AG09309 (cell line): ENCODE measurements around the genes CXCL12, MARCHF8, ZFAND4, AGAP4, GDF10 and RBP3.

DNA sequence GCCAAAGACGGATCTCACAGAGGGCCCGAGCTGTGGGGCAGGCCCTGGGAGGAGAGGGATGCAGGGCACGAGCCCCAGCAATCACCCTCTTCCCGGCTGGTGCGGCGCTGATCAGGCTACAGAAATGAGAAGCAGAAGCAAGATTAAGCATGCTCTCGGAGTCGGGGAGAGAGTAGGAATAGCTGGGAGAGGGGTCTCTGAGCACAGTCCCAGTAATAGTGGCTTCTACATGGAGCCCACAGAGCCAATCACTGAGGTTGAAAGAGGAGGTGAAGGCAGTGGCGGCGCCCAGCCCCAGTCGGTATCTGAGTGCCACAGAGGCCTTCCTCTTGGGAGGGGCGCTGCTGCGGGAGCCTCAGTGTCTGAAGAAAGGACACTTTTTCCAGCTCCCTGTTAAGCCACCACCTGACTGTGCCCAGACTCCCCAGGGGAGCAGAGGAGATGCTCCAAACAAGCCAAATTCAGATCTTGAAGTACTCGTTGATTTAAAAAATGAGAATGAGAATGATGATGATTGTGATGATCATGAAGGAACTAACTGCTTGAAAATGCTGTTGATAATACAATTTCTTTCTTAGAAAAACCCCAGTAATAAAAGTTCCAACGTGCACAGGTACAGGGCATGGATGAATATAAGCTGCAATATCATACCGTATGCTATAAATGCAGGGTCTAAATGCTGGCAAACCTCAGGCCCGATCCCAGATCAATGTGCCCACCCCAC, 6.9 kb downstream of the CXCL12 start:
- RRBS = no CpG with 5 or more reads among the region's 17 CpGs

- RRBS = 4% methylated on average over 38 of the region's 113 CpGs
These were observed at the start of gene CXCL12 for GRCh38 chr10:44384537-44385538. Gene CXCL12 (minus strand): TSS chr10:44385097.

DNA sequence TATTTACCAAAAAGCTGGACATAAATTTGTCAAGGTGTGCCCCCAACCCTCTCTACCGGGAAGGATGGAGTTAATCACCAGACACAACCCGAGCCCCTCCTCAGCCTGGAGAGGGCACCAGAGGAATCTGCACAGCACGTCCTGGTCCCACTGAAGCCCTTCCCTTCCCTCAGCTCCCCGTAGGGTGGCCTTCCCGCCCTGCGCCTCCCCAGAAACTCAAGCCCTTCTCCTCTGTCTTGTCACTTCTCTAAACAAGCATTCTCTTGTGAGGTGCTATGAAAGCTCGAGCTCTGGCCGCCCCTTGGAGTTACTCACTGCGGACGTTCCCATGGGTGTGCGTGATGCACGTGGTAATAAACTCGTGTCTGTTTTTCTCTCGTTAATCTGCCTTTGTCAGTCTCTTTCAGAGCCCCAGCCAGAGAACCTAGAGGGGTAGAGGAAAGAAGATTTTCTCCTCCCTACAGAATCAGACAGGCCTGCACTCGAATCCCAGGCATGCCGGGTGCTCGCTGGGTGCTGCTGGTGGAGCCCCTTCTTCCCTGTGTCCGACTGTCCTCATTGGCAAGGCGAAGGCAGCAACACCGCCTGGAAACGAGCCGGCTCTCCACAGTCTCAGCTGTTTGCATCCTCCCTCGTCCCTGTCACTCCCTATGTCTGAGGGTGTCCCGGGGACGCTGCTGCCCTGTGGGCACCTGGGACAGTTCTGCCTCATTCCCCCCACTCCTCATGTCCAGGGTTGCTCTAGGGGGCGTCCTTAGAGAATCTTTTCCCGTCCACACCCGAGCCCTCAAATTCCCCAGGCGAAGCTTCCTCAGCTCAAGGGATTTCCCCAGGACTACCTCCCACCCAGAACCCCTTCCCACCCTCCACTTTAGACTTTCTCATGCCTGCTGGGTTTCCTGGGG, 31.8 kb upstream of the TMEM72 start:
- RRBS = 43% methylated on average over 9 of the region's 29 CpGs

- RRBS = no CpG with 5 or more reads among the region's 4 CpGs
These were observed 28.9 kb upstream of the TMEM72 start for GRCh38 chr10:44882376-44882575.

DNA sequence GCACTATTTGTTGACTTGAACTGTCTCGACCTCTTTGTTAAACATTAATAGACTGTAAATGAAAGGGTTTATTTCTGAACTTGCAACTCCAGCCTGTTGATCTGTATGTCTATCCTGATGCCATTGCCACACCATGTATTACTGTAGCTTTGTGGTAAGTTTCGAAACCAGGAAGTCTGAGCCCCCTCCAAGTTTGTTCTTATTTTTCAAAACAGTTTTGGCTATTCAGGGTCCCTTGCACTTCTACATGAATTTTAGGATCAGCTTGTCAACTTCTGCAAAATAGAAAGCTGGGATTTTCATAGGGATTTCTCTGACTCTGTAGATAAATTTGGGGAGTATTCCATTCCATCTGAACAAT, 19.5 kb upstream of the RASSF4 start:
- RRBS = no CpG with 5 or more reads among the region's 2 CpGs

DNA sequence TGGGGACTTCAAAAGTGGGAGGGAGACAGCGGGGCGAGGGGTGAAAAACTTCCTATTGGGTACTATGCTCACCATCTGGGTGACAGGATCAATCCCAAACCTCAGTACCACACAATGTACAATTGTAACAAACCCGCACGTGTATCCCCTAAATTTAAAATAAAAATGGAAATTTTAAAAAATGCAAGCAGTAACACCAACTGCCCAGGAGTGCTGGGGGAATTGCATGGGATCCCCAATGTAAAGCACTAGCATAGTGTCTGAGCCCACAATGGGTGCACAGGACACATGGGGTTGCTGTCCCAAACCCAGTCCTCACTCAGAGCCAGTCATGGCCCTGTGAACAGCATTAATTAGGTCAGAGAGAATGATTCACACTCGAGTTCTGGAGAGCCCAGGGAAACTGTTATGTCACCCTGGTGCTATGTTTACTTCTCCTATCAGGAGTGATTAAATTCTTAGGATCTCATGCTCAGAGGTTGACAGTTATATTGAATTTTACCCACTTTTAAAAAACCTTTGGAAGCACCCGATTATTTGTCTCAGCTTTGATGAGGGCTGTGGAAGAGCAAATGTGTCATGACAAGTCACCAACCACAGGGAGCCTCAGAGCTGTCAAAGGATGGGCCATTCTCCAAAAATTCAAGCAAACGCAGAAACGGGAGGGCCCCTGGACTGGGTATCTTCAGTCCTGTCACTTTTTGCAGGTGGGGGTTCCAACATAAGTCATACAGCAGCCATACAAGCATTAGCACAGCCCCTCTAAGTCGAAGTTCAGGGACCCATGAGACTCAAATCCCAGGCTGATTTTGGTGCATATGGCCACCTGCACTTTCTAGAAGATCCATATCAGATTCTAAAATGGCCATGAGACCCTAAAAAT, 1.3 kb upstream of the RASSF4 start:
- RRBS = no CpG with 5 or more reads among the region's 9 CpGs

- RRBS = no CpG with 5 or more reads among the region's 15 CpGs
These were observed 4.5 kb downstream of the RASSF4 start for GRCh38 chr10:44963829-44964780.

DNA sequence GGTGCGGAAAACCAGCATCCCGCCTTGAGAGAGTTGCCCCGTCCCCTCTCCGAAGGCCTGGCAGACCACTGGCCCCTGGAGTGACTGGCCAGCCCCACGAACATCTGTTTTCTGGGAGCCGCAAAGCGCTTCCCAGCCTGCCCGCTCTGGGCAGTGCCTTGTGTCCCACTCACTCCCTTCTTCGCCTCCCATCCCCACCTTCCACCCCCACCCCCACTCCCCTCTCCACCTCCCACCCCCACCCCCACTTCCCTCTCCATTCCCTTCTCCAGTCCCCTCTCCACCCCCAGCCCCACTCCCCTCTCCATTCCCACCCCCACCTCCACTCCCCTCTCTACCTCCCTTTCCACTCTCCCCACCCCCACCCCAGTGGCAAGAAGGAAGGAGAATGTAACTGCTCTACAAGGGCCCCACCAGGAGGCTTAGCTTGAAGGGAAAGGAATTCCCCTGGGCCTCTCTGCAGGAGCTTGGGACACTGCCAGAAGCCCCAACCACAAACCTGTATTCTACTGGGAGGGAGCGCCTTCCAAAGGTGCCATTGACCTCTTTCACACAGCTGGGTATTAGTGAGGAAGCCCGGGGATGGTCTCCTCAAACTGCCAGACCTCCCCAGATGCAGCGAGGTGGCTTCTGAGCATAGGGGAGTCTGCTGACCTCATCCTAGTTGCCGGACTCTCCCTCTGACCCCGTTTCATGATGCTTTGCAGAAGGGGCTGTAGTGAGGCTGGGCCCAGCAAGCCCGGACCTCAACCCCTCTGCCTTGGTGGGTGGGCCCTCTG, 3.2 kb downstream of the DEPP1 start:
- RRBS = 13% methylated on average over 4 of the region's 15 CpGs

DNA sequence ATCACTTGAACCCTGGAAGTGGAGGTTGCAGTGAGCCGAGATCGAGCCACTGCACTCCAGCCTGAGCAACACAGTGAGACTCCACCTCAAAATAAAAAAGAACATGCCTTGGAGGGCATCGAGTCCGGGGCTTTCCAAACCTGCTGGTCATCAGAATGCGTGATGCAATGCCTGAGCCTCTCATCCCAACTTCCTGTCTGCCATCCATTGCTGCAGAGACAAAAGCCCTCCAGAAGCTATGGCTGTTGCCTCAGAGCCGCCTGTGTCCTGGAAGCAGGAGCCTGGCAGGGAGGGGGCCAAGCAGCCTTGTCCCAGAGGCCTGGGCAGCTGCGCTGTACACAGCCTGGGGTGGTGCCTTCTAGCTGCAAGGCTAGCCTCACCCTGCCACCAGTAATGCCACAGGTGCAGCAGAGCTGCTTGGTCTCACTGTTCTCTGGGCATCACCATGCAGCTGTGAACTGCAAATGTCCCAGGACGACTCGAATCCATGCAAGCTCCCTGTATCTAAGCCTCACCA, 6.9 kb downstream of the ALOX5 start:
- RRBS = no CpG with 5 or more reads among the region's 9 CpGs

- RRBS = no CpG with 5 or more reads among the region's 4 CpGs
These were observed 36.7 kb downstream of the ALOX5 start for GRCh38 chr10:45410617-45411272.

DNA sequence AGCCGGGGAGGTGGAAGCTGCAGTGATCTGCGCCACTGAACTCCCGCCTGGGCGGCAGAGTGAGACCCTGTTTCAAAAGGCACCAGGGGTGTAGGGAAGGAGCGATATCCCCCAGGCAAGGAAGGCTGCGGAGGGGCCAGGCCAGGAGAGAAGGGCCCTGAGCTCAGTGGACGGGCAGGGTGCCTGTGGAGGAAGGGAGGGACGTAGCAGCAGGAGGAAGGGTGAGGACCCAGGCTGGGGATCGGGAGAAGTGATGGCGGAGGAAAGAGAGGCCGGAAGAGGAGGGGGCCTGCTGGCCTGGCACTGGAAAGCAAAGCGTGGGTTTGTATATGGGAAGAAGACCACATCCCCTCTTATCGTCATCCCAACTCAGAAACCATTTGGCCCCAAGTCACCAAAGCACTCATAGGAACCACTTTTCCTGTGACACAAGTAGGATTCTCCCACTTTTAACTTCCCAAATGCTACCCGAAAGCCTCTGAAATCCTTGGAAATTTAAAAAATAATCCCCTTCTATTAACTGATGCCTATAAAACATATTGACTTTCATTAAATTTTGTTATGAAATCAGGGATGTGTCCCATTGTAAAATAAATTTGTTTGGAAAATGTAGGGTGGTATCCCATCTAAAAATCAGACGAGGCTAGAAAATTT, 45.8 kb downstream of the ALOX5 start:
- RRBS = no CpG with 5 or more reads among the region's 15 CpGs

- RRBS = no CpG with 5 or more reads among the region's 7 CpGs
These were observed 47.2 kb downstream of the ALOX5 start for GRCh38 chr10:45421105-45421786.

GRCh38 chr10:45535195-45535593, at the start of gene MARCHF8:
Gene MARCHF8 (minus strand): TSS chr10:45535371.
- RRBS = no CpG with 5 or more reads among the region's 3 CpGs

GRCh38 chr10:45672040-45673066, at the start of gene ZFAND4:
Gene ZFAND4 (minus strand): TSS chr10:45672772.
- RRBS = 3% methylated on average over 32 of the region's 100 CpGs

DNA sequence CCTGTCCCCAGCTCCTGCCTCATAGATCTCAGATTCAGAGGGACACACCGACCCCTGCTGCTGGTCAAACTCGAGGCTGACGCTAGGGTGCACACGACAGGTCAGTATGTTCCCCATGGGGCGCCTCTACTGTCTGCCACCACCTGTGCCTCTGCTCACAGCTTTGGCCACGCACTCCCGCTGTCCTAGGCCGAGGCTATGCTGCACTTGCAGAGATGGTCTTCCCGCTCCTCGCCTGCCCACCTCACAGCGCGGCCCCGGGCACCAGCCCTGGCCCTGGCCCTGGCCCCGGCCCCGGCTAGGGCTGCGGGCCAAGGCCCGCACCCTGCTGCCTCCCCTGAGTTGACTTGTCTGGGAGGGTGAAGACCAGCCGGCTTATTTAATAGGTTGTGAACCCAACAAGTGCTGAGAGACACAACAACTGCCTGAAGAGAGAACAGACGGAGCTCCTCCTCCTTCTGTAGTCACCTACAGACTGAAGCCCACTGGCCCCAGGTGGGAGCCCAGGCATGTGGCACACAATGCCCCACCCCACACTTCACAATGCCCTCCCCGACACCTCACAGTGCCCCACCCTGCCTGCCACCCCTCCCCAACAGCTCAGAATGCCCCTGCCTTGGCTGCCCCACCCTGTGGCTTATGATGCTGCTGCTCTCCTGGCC, at the start of gene AGAP4:
Gene AGAP4, minus strand, starts transcription at position 270 of the 662 bp plus-strand sequence.
- RRBS = no CpG with 5 or more reads among the region's 20 CpGs

DNA sequence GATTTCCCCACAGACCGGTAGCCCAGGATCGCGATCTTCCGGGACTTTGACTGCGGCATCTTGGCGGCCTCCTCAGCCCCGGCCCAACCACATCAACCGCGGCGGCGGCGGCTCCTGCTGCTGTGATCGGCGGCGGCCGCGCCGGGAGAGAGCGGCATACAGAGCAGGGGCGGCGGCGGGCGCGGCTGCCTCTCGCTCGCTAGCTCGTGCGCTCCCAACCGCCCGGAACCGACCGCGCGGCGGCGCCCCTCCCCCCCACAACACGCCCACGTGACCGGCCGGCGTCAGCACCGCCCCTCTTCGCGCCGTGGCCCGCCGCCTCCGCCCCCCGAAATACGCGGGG, 56.5 kb downstream of the SYT15 start:
- RRBS = no CpG with 5 or more reads among the region's 51 CpGs

GRCh38 chr10:47256637-47257217, 43.3 kb upstream of the GDF10 start:
- RRBS = no CpG with 5 or more reads among the region's 4 CpGs

DNA sequence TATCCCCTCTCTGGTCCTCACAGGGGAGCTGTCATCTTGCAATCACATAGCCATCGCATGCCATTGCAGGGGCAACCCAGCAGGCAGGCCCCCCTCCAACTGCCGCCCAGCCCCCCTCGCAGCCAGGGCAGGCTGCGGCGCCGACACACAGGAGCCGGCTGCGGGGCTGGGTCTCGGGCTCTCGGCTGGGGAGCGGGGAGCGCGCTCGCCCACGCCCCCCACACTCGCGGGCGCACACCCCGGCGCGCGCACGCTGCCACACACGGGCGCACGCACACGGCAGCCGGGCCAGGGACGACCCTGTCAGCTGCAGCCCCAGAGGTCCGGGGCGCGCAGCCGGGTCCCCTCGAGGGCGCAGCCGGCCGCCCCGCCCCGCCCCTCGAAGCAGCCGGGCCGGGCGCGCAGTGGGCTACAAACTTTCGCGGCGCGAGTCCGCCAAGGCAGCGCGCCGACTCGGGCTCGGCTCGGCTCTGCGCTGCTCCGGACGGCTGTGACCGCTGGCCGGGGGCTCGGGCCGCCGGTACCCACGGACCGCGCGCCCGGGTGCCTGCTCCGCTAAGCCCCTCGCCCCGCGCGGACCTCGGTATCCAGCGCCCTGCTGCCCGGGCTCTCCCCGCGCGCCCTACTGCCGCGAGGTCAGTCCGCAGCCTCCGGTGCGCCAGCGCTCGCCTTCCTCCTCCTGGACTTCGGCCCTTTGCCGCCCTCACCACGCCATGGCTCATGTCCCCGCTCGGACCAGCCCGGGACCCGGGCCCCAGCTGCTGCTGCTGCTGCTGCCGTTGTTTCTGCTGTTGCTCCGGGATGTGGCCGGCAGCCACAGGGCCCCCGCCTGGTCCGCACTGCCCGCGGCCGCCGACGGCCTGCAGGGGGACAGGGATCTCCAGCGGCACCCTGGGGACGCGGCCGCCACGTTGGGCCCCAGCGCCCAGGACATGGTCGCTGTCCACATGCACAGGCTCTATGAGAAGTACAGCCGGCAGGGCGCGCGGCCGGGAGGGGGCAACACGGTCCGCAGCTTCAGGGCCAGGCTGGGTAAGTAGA, at the start of gene GDF10:
Gene GDF10, plus strand, starts transcription at position 259 of the 1,041 bp plus-strand sequence.
- RRBS = no CpG with 5 or more reads among the region's 117 CpGs

- RRBS = no CpG with 5 or more reads among the region's 4 CpGs
These were observed at the start of gene RBP3 for GRCh38 chr10:47348224-47348591. Gene RBP3 (plus strand): TSS chr10:47348363.

GRCh38 chr10:47406521-47407007, 22.5 kb upstream of the ZNF488 start:
- RRBS = no CpG with 5 or more reads among the region's 4 CpGs